Umbilical cord (tissue), 2 donors: ENCODE measurements around a stretch of chr12.

DNA sequence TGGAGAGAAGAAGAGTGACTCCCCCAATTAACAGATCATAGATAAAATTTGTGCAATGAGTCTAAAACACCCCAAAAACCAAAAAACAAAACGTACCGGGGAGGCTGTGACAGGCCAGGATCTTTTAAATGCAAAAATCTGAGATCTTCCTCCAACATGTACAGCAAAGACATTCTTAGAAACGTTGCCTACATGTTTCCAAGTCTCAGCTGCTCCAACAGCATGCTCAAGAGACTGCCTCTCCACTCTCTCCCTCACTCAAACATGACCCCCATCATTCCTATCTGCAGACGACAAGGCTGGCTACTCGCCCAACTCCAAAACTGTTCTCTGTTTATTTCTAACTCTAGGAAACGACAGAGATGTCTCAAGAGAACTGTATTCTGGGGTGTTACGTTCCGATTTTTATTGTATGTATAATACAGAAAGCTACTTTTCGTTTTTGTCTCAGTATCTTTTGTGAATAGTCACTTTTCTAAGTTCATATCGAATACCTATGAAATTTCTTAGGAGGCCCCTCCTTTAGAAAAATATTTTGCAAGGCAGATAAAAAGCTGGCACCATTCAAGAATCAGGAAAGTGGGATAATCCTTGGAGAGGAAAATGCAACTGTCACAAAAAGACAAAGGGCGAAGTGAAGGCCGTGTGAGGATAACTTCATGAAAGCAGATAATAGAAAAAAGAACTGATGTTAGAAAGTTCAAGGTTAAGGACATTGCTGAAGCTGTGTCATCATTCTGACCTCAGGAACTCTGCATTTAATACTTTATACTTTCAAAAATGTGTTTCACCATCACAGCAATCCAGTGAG lies 57.7 kb upstream of the TMCC3 start:
- RAMPAGE, long total RNA = no peak

GRCh38 chr12:95215759-95216280 lies 1.4 kb downstream of the FGD6 start:
- RAMPAGE, long total RNA = no peak

DNA sequence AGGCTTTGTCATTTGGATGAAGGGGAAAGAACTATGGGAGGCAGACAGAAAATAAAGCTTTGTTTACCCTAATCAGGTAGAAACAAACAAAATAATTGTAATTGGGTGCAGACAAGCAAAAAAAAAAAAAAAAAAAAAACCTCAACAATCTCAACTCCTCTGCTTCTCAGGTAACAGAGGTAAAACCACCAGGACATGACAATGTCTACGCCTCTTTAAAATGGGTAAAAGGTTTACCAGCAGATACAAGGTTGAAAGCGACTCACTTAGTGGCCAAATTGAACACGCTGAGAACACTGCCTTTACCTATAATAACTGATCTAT lies 752 bp downstream of the FGD6 start:
- RAMPAGE, long total RNA = no peak

- RAMPAGE, long total RNA = no peak
Measured at GRCh38 chr12:95418059-95418422, 55.9 kb upstream of the METAP2 start.

- RAMPAGE, long total RNA = no peak
Measured at GRCh38 chr12:95445954-95446292, 28.0 kb upstream of the METAP2 start.

GRCh38 chr12:95624539-95624931 lies 73.3 kb upstream of the USP44 start:
- RAMPAGE, long total RNA = no peak

DNA sequence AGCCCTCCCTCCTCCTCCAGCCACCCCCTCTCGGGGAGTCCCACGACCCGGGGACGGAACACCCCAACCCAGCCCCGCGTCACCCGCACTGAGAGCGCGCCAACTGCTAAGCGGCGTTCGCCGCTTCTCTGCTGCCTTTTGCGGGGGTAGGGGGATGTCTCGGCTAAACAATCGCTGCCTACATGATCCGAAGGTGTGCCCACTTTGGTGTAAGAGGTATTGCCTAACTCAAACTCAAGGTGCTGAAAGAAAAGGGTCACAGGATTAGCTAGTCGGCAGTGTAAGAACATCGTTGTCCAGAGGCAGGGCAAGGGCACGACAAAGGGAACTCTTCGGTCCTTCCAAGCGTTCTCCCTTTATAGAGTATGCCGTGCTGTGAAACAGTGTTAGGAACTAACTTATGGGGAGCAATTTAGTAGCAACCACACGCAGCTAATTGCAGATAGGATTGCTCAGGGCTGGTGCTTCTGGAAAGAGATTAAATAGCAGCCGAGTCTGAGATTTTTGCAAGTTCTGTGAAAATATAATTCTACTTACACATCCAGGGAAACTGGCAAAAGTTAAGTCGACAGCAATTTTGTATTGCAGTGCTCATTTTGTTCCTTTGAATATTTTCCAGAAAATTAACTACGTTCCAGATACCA lies 790 bp upstream of the NTN4 start:
- RAMPAGE, long total RNA = no peak

- RAMPAGE, long total RNA = no peak
Measured at GRCh38 chr12:96196778-96197094, 2.6 kb downstream of the ELK3 start.

DNA sequence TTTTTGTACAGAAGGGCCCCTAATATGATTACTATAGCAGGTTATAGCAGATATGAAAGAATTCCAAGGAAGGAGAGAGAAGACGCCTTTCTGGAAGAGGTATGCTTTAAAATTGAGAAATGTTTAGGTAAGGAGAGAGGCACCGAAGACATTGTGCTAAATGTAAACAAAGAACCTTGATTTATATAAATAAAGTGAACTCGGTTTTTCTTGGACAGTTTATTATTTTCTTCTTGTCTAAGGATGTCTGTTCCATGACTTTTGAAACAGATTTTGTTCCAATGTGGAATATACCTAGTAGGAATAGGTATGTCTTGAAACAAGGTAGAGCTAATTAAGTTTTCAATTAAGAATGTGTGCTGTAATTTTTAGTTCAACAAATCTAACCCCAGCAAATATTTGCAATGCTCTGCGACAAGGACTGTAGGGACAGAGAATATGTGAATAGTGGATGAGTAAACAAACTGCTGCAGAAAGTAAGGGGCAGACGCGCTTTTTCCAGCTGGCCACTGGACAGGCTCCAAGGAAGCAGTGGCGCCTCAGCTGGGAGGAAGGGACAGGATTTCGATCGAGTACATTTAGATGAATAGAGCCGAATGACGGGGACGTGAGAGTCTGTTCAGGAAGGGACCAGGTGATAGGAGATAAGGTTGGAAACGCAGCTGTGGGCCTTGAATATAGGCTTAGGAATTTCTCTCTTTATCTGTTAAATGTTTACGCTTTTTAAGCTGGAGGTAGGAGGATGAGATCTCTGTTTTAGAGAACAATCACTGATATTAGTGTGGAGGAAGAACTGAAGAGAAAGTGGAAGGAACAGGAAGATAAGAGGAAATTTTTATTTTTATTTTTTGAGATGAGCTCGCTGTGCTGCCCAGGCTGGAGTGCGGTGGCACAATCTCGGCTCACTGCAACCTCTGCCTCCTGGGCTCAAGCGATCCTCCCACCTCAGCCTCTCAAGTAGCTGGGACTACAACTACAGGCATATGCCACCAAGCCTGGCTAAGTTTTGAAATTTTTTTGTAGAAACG lies 69.3 kb downstream of the ELK3 start:
- RAMPAGE, long total RNA = no peak

DNA sequence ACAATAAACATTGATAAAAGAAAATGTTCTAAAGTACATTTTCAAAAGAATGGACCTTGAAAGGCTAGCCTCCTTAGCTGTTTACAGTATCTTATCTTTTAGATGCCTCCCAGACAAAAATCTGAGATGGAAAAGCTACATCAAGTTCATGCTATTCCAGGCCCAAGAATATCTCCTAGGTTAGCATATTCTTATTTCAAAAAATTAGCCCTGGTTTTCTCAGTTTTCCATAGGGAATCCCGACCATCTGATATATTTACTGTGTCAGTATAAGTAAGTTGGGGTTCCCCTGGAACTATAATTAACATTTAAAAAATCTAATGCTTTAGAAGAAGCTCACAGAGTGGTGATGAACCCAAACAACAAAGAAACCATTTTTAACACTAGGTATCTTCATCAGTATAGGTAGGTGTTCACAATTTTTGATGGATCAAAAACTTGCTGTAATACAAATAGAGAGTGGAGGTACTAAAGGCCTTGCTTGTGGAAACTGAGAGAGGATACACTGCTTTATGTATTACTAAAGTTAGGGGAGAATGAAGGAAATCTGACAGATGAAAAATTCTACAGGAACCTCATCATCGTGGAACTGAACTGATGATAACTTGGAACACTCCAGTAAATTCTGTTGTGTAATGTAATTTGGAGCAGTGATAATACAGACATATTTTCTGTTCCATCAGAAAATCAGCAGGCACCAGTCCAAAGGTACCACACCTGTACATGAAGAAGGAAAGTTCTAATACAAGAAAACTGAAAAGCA lies 73.8 kb downstream of the ELK3 start:
- RAMPAGE, long total RNA = no peak

DNA sequence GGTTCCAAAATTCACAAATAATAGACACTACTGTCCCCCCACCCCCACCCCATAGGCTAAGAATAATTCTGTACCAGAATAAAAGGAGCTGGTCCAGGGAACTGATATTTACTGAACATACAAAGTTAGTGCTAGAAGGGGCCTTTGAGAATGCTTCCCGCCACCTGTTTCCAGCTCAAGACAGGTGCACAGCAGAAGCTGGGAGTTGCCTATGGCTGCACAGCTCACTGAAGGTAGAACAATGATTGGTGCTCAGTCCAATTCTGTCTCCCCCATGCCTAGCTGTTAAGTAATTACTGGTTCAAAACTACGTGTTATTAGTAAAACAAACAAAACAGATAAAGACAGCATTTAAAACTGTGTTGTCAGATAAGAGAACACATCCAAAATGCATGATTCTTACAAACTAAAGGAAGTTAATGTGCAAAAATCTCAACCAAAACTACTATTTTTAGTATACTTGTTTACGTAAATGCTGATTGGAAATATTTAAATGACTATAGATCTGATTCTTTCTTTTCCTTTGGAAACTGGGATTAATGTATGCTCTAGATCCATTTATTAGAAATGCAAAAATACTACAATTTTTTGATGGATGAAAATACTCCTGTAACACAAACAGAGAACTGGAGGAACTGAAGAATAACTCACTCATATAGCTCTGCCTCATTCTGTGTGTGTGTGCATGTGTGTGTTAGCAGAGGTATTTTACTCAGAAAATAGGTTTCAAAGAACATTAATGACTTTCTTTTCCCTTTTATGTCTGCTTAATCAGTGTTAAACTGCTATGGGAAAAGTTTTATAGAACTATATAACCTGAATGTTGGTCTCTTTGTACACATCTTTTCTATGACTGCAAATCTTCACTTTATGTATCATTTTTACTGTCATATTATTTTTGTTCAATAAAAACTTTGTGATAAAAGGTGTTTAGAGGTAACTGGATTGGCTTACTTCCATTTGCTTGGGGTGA lies 75.0 kb downstream of the ELK3 start:
- RAMPAGE, long total RNA = no peak

- RAMPAGE, long total RNA = no peak
Measured at GRCh38 chr12:96279488-96280286, 85.5 kb downstream of the ELK3 start.

GRCh38 chr12:96280287-96281314 lies 86.4 kb downstream of the ELK3 start:
- RAMPAGE, long total RNA = no peak

GRCh38 chr12:96309129-96309657 lies 91.0 kb downstream of the CDK17 start:
- RAMPAGE, long total RNA = no peak

GRCh38 chr12:96400793-96401843 lies 879 bp upstream of the CDK17 start:
- RAMPAGE, long total RNA = no peak

DNA sequence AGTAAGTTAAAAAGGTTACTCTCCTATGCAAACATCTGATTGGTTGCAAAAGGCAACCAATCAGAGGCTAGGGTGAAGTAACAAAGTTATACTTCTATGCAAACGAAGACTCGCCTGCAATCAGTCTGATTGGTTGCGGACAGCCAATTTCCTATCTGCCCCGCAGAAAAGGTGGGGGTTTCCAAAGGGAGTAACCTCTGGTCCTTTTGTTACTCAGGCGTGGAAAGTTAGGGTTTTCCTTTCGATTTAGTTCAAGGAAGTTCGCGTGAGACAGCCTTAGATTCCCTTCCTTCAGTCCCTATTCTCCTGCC lies 208.0 kb upstream of the NEDD1 start:
- RAMPAGE, long total RNA = no peak

- RAMPAGE, long total RNA = no peak
Measured at GRCh38 chr12:97024852-97025514, 117.9 kb downstream of the NEDD1 start.

DNA sequence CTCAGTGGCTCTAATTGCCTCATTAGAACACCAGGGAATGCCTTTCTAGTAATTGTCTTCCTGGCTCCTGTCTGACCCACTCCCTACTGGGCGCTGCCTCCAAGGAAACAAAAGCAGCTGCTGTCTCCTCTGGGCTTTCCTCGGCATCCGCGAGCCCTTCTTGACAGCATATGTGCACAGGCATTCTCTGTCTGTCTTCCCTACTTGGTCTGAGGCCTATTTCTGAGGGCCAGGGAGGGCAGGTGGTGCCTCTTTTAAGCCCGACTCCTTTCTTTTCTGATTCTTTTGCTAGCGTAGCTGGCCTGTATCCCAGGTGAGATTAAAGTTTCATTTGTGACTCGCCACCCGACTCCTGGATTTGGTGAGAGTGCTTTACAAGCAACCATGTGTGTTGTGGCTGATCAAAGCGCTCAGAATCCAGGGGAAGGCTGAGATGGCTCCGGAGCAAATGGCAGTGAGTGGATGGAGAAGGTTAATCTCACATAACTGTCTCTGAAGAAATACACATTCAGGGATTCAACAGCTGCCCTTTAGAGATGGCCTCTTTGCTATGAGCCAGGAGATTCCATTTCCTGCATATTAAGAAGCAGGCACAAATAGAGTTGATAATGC lies 369.2 kb downstream of the NEDD1 start:
- RAMPAGE, long total RNA = no peak

DNA sequence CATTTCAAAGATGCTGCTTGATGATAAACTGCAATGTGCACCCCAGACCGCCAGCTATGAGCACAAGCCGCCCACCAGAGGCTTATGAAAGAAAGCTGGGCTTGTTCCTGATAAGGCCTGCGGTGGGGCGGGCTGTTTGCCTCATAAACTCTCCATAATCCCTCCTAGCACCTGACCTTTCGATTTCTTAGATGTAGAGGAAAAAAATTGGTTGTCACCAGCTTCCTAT lies 759.3 kb upstream of the TMPO start:
- RAMPAGE, long total RNA = no peak

- RAMPAGE, long total RNA = no peak
Measured at GRCh38 chr12:98370444-98370864, 144.9 kb upstream of the TMPO start.